Fibroblast of the aortic adventitia (primary cell): ENCODE data around the genes COA1, AEBP1 and CAMK2B.

GRCh38 chr7:42932771-42933210 lies 615 bp downstream of the MRPL32 start:
- CAGE, long polyA plus RNA = no peak

DNA sequence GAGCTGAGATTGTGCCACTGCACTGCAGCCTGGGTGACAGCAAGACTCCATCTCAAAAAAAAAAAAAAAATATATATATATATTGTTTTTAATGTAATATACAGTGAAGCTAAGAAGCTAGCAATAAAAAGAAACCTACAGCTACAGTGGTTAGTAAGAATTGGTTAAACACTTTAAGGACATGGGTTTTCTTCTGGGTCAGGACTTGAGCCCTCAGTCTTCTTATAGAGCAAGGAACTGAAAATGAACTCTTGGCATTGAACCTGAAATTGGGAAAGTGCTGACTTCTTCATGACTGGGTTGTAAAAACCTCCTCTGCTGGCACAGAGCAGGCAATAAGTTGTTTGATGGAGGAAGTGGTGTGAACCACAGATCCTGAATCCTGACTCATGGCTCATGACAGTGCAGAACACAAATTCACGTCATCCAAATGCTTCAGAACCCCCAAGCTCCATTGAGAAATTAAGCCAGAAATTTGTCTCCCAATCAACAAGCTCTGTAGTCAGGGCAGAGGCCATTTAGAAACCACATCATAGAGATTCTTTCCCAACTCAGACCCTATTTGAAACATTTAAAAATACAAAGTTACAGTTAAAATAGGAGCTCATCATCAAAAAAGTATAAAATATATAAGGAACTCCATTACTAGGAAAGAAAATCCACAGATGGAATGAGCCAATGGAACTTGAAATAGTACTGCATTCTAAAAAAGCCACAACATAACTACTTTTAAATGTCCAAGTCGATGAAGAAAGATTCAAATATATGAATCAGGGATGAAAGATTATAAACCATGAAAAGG lies 10.4 kb upstream of the STK17A start:
- CAGE, long polyA plus RNA = no peak

DNA sequence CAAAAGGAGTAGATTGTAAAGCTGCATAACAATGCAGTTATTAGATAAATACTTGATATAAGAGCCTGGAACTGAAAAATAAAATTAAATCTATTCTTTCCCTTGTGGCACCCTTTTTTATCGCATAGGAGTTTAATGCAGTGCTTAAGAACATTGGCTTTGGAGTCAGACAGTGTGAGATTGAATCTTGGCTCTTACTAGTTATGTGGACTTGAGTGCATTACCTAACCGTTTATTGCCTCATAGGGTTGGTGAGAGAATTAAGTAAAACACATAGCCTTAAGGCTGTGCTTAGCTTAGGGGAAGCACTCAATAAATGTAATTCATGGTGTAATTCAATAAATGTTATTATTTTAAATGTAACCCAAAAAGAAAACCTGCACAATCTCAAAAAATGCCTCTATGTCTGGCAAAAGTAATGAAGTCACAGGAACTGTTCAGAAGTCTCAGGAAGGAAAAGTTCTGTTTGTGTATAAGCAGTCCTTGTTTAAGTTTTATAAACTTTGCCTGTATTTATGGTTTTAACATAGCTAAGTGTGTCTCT lies 2.7 kb downstream of the STK17A start:
- CAGE, long polyA plus RNA = no peak

DNA sequence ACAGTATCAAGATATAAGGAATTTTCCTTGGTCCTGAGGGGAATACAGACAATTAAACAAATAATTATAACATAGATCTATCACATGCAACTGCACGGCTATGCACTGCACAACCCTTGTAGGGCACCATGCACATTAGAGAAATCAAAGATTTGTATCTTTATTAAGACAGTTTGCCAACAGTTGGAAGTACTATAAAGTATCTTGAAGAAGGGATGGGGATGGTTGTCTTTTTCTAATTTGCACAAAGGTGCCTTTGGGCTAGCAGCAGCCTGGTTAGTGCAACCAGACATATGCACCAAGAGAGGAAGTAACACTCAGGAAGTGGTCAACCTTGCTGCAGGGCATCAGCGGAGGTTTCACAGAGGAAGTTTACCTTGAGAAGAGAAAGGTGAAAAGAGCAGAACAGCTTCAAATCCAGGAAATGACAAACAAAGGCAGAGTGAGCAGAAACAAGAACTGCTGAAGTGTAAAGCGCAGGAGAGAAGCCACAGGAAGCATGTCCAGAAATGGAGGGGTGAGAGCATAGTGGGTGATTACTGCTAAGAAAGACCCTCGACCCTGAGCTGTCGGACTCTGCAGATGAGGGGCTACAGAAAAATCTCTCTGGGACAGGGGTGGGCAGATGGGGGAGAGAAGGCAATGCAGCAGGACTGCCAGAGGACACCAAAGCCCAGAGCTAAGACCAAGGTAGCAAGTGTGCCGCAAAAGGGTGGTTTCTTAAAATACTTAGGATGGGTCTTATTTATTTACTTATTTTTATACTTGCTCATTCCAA lies 66.9 kb downstream of the STK17A start:
- CAGE, long polyA plus RNA = no peak

GRCh38 chr7:43729076-43730345 lies at the start of gene COA1:
COA1 (minus strand) TSS chr7:43729523.
- CAGE, long polyA plus RNA = no peak

GRCh38 chr7:43734455-43735117 lies 5.3 kb upstream of the COA1 start:
- CAGE, long polyA plus RNA = no peak

DNA sequence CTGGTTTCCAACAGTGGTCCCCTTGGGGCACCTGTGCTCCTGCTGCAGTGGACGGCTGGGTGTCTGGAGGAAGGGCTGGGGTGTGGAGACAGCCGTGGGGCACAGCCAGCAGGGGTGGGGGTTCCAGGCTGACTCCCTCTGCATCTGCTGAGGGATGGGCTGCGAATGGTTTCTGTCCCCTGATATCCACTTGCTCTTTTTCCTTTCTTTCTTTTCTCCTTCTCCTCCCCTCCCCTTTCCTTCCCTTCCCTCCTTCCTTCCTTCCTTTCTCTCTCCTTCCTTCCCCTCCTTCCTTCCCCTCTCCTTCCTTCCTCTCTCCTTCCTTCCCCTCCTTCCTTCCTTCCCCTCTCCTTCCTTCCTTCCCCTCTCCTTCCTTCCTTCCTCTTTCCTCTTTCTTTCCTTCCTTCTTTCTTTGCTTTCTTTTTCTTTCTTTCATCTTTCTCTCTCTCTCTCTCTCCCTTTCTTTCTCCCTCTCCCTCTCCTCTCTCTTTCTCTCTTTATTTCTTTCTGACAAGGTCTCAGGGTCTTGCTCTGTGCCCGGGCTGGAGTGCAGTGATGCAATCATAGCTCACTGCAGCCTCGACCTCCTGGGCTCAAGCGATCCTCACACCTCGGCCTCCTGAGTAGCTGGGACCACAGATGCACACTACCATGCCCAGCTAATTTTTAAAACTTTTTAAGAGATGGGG lies 20.2 kb upstream of the SPDYE1 start:
- CAGE, long polyA plus RNA = no peak

DNA sequence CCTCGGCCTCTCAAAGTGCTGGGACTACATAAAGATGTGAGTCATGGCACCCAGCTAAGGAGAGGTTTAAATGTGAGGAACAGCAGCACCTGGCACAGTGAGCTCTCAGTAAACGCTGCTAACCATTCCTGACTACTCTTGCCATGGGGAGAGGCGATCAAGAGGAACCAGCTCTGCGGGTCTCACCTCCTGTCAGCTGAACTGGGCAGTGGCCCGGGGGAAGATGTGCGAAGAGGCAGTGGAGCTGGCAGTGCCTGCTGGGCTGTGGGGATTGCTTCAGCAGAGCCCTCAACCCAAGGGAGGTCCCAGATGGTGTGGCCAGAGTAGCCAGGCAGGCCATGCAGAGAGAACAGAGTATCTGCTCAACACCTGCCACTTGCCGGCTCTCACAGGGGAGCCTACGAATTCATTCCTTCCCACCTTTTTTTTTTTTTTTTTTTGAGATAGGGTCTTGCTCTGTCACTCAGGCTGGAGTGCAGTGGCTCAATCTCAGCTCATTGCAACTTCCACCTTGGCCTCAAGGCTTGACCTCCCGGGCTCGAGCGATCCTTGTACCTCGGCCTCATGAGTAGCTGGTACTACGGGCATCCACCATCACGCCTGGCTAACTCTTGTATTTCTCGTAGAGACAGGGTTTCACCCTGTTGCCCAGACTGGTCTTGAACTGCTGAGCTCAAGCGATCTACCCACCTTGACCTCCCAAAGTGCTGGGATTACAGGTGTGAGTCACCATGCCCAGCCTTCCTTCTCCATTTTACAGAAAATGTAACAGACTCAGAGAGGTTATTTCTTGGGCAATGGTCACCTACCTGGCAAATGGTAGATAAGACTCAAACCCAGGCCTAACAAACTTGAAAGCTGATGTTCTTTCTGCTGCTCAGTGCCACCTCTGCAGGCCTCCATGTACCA lies 6.8 kb downstream of the POLM start:
- CAGE, long polyA plus RNA = no peak

- CAGE, long polyA plus RNA = no peak
Measured at GRCh38 chr7:44076884-44077116, 5.5 kb downstream of the POLM start.

DNA sequence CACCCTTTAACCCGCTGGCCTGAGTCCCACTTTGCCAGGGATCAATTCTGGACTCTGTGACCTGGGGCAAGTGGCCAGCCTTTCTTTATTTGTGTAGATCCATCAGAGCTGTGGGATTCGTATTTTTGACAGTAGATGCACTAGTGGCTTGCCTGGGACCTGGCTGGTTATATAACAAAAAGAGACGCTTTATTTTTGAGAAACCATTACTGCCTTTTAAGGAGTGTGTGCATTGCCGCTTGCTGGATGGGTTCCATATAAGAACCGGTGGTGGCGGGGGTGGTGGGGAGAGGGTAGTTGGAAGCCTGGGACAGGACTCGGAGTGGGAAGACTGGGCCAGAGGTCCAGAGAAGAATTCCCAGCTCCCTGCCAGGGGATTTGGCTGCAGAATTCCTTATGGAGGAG lies 7.9 kb upstream of the POLM start:
- CAGE, long polyA plus RNA = no peak

DNA sequence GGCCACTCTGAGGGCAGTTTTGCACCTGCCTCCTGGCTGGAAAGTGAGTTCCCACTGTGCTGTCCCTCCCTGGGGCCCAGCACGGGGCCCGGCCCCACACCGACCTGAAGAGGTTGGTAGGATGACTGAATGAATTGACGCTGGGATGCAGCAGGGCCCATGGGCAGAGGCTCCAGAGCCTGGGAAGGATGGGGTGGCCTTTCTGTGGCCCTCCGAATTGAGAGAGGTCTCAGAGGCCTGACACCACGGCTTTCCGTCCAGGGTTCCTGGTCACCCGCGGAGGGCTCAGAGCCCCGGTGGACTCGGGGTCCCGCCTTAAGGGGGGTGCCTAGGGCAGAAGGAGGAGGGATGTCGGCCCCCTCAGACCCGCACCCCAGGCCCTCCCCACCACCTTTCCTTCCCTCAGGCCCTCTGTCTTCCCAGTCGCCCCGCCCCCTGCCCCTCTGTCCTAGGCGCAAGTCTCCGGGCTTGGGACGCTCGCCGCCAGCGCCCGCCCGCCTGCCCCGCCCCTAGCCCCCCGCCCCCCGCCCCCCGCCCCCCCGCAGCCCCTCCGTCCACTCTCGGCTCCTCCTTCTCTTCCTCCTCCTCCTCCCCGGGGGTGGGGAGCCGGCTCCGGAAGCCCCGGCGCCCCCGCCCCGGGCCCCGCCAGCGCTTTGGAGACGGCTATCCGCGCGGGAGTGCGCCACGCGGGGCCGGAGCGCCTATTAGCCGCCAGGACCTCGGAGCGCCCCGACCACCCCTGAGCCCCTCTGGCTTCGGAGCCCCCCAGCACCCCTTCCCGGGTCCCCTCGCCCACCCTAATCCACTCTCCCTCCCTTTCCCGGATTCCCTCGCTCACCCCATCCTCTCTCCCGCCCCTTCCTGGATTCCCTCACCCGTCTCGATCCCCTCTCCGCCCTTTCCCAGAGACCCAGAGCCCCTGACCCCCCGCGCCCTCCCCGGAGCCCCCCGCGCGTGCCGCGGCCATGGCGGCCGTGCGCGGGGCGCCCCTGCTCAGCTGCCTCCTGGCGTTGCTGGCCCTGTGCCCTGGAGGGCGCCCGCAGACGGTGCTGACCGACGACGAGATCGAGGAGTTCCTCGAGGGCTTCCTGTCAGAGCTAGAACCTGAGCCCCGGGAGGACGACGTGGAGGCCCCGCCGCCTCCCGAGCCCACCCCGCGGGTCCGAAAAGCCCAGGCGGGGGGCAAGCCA lies at the start of gene AEBP1:
Gene AEBP1, plus strand, starts transcription at position 645 of the 1,190 bp plus-strand sequence.
- CAGE, long polyA plus RNA = no peak

DNA sequence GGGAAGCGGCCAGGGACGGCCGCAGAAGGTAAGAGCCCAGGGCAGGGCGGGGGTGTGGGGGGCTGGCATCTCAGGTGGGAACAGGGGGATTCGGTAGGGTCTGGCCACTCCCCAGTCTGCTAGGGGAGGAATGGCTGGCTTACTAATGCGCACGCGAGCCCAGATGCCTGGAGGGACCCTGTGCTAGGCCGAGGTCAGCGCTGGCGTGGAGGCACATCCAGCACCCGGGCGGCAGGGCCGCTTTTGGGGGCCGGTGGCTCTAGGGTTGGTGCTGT lies 683 bp downstream of the AEBP1 start:
- CAGE, long polyA plus RNA = no peak

DNA sequence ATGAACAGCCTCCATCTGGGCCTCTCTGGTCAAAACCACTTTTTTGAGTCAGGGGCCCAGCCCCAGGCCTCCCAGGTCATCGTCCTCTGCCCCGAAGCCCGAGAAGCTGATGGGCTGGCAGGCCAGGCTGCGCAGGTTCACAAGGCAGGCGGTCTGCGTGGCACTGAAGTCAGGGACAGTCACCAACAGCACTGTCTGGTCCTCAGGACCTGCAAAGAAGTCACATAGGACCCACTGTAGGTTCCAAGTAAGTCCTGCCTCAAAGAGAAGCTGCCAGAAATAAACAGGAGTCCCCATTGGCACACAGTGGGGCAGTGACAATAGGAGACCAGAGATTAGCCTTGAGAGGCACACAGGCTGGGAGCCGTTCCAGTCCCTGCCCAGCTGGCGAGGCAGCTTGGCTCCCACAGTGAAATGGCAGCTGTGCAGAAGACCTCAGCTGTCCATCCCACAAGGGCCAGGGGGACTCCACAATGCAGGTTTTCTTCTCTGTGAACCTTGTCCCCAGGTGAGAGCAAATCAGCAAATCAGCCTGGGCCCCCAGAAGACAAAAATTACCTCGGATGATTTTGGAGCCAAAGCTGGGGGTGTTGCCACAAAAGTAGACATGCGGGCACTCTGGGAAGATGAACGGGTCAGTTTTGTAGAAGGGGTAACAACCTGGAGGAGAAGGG lies 8.5 kb downstream of the POLD2 start:
- CAGE, long polyA plus RNA = no peak

GRCh38 chr7:44283345-44283800 lies 42.0 kb downstream of the CAMK2B start:
- CAGE, long polyA plus RNA = no peak

DNA sequence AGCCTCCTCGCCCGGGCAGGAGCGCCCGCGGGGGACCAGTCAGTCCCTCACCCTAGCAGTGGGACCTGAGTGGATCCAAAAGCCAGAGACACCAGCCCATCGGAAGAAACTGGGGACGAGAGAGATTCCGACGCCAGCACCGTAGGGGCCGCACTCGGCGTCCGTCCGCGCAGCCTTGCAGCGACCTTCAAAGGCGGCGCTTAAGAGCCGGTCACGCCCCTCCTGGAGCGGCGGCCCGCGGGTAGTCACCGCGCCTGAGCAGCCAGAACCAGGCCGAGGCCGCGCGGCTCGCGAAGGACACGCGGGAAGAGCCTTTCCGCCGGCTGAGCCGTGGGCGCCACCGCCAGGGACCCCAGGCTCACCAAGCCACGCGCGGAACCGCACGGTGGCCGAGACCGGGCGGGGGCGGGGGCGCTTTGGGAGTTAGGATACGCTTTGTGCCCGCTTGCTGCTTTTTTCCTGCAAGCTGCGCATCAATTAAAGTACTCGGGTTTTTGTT lies 15.7 kb downstream of the CAMK2B start:
- CAGE, long polyA plus RNA = no peak

DNA sequence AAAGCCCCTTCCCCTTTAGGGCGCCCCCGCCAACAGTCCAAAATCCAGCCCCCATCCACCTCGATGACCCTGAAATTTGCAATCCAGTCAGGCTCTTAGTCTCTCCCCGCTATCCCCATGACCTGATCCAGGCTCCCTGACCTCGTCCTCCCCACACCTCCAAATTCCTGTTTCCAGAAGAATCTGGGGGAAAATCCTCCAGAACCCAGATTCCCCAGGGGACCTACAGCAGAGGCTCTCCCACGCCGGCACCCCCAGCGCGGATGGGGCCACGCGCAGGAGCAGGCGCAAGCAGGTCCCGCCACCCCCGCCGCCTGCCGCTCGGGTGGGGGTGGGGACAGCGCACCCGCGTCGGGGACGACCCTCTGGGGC lies 817 bp downstream of the CAMK2B start:
- CAGE, long polyA plus RNA = no peak

GRCh38 chr7:44325229-44326328 lies at the start of gene CAMK2B:
CAMK2B (minus strand) TSS chr7:44325594.
- CAGE, long polyA plus RNA = no peak

DNA sequence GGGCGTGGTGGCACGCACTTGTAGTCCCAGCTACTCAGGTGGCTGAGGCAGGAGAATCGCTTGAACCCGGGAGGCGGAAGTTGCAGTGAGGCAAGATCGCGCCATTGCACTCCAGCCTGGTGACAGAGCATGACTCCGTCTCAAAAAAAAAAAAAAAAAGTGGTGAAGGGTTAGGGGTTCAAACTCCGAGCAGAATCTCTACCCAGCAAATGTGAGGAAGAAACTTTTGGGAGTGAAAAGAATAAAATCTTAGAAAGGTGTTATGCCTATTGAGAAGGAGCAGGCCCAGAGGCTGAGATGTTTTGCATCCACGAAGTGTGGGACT lies 53.1 kb upstream of the ZMIZ2 start:
- CAGE, long polyA plus RNA = no peak

DNA sequence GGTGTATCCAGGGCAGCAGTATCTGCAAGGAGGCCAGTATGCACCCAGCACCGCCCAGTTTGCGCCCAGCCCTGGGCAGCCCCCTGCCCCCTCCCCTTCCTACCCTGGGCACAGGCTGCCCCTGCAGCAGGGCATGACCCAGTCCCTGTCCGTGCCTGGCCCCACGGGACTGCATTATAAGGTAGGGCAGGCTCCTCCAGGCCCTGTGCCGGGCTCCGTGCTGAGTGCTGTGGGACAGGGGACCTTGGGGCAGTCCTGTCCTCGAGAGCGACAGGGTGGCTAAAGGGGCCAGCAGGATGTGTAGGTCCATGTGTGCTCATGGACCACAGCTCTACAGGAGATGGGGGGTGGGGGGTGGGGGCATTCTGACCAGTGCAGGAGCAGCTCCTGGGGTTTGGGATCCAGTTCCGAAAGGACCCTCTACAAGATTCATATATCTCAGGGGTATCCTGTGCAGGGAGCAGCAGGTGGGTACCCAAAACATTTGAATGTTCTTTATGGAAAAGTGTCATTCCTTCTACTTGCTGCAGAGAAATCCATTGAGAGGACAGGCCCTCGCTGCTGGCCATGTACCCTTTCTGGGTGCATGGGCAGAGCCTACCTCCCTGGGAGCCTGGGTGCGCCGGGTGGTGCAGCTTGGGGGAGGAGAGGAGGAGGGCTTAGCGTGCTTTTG lies 10.8 kb downstream of the ZMIZ2 start:
- CAGE, long polyA plus RNA = no peak

GRCh38 chr7:44768394-44769077 lies 19.9 kb downstream of the ZMIZ2 start:
- CAGE, long polyA plus RNA = no peak